Uterus (tissue), 7 donors: ENCODE measurements around a stretch of chr11.

DNA sequence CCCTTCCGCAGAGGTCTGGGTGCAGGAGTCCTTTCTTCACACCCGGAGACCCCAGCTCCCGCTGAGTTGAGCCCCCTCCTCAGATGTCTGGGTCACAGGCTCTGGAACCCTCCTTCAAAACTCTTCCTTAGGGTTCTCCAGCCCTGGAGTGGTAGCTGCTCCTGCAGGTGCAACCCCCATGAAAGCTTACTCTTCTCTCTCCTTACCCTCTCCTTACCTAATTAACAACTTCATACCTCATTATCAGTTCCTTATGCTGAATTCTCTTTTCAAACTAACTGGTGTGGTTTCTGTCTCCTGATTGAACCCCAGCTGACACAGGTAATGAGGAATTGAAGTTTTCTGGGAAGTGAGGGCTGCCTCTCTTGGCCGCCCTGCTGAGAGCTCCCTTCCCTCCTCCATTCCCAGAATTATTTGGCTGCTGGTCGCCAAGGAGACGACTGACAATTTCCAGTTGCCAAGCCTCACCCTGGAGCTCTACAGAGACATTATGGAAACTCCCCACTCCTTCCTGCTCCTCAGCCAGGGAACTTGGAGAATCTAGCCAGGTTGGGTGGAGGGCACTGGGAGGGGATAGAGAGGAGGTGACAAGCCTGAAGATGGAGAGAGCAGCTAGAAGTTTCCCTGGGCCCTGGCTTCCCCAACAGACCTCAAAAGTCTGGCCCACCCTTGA, 7.0 kb upstream of the VSIG10L2 start:
- PRO-cap, 4 experiments, result no peak in any of the 4 experiments
- RAMPAGE, long total RNA, 2 experiments, result no peak in any of the 2 experiments
- RRBS, result no CpG with 5 or more reads among the region's 6 CpGs

- PRO-cap, 4 experiments, result peak in 2 of 4 experiments; most common minus-strand start chr11:126403114 (in 2)
- RAMPAGE, long total RNA, 2 experiments, result no peak in any of the 2 experiments
- RRBS, result no CpG with 5 or more reads among the region's 19 CpGs
Measured at GRCh38 chr11:126402949-126403824, 47.7 kb downstream of the ST3GAL4 start.

DNA sequence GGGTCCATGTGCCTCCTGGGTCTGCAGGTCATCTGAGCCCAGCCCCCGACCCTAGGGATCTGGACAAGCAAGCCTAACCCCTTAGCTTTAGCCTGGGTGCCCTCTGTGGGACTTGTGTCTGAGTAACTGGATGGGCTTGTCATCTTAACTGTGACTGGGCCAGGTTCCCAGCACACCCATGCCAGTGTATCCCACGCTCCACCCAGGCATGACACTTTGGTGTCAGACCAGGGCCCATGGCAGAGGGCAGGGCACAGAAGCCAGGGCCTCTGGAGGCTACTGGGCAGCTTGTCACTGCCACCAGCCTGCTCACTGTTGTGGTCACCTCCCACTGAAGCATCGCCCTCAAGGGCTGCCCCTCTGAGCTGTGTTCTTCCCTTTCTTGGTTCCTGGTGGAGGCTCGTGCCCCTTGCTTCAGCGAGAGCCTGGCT, 80.7 kb downstream of the ST3GAL4 start:
- PRO-cap, 4 experiments, result no peak in any of the 4 experiments
- RAMPAGE, long total RNA, 2 experiments, result no peak in any of the 2 experiments
- RRBS, result no CpG with 5 or more reads among the region's 5 CpGs

DNA sequence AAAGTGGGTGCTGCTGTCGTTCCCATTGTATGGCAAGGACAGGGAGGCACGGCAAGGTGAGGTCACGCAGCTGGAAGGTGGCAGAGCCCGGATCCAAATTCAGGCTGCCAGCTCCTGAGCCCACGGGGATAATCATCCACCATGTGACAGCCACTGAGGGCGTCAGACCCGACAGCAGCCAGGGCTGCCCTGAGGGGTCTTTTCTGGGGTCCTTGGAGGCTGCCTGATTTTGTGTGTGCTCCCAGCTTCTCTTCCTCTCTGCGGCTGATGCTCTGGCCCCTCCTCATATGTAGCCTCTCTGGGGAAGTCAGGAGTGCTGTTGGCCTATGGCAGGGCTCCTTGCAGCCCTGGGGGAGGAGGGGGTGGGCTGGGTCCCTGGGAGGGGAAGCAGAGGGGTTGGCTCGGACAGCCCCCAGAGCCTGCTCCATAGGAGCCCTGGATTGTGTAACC, 113.6 kb downstream of the ST3GAL4 start:
- PRO-cap, 4 experiments, result peak in 2 of 4 experiments; most common minus-strand start position 260 of the sequence (in 2)
- RAMPAGE, long total RNA, 2 experiments, result no peak in any of the 2 experiments
- RRBS, result no CpG with 5 or more reads among the region's 9 CpGs

- PRO-cap, 4 experiments, result no peak in any of the 4 experiments
- RAMPAGE, long total RNA, 2 experiments, result no peak in any of the 2 experiments
- RRBS, result no CpG with 5 or more reads among the region's 34 CpGs
Measured at GRCh38 chr11:127781980-127783007, 781.7 kb upstream of the KIRREL3 start.

DNA sequence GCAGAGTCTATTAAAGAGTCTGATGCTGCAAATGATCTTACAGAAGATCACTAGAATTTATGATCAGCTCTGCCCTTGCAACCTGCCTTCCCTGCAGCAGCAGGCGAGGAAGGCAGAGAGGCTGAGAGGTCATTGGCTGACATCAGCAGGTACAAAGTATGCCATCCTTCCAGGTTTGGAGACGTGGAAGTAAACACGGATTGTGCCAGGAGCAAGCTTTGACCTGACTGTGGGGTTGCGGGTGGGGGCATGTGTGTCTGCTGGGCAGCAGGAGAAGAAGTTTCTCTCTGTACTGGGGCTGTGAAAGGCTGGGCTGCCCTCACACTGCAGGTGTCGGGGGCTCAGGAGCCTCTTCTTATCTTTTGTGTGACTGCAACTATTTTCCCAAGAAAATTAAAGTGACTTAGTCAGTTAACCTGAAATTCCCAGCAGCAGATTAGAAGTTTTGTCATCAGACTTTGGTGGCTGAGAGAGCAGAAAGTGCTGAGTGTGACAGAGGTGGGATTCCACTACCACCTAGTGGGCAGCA, 566.0 kb downstream of the ETS1 start:
- PRO-cap, 4 experiments, result no peak in any of the 4 experiments
- RAMPAGE, long total RNA, 2 experiments, result no peak in any of the 2 experiments
- RRBS, result no CpG with 5 or more reads among the region's 5 CpGs

DNA sequence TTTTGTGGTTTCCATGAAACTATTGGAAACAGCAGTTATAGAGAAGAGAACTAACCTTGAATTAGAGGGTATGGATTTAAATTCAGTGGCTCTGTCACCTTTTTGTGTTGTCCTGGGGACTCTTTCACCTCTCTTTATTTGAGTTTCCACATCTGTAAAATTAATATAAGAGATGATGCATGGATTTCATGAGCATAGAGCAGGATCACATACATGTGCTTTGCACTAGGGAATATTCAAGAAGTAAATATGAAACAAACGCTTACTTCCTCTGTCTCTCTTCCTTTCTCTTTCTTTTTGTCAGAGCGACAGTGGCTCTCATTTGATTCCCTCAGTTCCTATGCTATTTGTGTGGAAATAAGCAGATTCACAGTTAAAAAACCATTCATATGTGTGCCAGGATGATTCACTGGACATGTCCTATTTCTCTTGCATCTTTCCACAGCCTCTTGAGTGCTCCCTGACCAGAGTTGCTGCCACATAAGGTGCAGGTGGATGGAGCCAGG, 533.1 kb downstream of the ETS1 start:
- PRO-cap, 4 experiments, result no peak in any of the 4 experiments
- RAMPAGE, long total RNA, 2 experiments, result no peak in any of the 2 experiments
- RRBS, result no CpG with 5 or more reads among the region's 2 CpGs

GRCh38 chr11:128260969-128261272, 326.4 kb downstream of the ETS1 start:
- PRO-cap, 4 experiments, result no peak in any of the 4 experiments
- RAMPAGE, long total RNA, 2 experiments, result no peak in any of the 2 experiments
- RRBS, result no CpG with 5 or more reads among the region's 5 CpGs

DNA sequence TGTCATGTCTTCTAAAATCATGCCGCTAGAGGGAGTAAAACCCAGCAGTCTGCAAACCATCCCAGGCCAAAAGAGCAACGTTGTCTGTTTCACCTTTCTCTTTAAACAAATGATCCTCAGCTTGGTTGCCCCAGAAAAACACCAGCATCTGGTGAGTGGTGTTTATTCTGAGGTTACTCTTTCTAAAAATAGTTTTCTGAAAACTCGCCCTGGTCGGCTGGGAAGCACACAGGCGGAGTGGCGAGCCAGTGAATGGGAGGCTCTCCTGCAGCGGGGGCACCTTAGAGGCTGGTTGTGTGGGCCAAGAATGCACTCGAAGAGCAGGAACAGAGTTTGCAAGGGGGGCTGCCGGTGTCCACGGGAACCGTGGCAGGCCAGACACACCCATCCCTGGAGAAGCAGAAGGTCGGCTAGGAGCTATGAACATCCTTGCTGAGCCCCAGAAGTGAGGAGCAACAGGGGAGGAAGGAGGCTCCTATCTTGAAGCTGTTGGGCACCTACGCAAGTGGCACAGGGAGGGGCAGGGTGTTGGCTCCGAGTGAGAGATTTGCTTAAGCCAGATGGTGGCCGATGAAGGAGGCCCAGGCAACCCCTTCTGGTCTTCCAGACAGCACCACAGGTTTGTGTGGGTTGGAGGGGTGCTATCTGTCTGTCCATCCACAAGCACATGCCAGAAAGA, 297.0 kb downstream of the ETS1 start:
- PRO-cap, 4 experiments, result peak in 4 of 4 experiments; most common plus-strand start position 227 of the sequence (in 3); most common minus-strand start position 107 of the sequence (in 2)
- RAMPAGE, long total RNA, 2 experiments, result no peak in any of the 2 experiments
- RRBS, result no CpG with 5 or more reads among the region's 15 CpGs

DNA sequence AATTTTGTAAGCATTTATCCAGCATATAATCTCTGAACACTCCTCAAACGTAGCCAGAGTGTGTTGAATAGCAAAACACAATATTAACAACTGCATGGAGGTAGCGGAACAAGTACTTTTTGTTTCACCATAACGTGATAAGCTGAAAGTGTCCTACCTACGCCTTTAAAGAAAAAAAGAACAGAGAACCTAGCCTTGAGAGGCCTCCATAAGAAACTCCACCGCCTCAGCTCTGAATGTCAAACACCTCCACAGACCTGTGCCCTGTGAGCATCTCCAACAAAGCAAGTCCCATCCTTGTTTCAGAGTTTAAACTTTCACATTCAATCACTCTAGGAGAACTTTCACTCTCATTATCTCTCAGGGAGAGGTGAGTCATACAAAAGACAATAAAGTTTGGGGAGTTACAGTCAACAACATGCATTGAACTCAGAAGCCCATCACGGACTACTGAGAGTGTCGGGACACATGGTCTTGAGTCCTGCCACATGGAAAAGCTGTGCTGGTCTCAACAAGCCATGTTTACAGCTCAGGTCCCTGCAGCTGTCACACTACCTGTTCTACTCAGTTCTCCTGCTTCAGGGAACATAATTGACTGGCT, 115.3 kb downstream of the ETS1 start:
- PRO-cap, 4 experiments, result no peak in any of the 4 experiments
- RAMPAGE, long total RNA, 2 experiments, result no peak in any of the 2 experiments
- RRBS, result no CpG with 5 or more reads among the region's 7 CpGs

DNA sequence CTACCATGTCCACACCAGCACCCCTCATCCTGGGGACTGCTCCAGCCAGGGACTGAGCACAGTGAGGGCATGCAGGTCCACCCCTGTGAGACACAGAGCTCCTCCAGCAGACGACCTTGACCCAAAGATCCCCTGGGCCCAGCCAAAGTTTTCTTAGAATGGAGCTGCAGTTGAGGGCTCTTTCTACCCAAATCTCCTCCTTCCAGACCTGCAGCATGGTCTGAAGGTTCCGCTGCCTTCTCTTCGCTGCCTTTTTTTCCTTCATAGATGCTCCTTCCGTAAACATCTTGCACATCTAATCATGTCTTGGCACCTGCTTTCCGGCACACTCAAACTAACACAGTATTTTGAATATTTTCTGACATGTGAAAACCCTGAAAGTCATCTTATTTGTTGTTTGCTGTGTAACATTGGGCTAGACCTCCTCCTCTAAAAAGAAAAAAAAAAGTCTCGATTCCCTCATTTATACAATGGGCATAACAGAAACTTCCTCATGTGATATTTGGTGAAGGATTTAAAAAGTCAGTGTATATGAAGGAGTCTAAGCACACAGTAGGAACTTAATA, 114.7 kb downstream of the ETS1 start:
- PRO-cap, 4 experiments, result no peak in any of the 4 experiments
- RAMPAGE, long total RNA, 2 experiments, result no peak in any of the 2 experiments
- RRBS, result no CpG with 5 or more reads among the region's 6 CpGs

GRCh38 chr11:128580585-128581064, 6.7 kb downstream of the ETS1 start:
- PRO-cap, 4 experiments, result peak in 2 of 4 experiments; most common plus-strand start chr11:128580895 (in 2); most common minus-strand start chr11:128580775 (in 2)
- RAMPAGE, long total RNA, 2 experiments, result no peak in any of the 2 experiments
- RRBS, result no CpG with 5 or more reads among the region's 3 CpGs

DNA sequence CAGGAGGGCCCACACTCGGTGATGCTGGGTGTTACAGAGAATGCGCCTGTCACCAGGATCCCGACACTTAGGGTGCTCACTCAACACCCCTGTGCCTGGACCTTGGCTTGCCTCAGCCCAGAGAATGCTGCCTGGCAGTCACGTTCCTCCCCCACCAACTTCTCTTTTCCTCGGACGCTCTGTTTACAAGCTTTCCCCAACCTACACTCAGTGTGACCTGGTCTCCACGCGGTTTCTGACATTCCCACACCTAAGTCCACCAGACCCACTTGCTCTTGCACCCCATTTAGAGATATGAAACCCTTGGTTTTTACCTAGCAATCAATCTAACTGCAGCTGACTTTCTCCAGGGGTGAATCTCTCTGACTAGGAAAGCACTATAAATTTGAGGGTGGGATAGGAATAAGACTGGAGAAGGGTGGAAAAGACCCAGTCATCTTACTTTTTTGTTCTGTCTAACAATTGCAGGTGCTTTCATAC, 38.1 kb upstream of the ETS1 start:
- PRO-cap, 4 experiments, result no peak in any of the 4 experiments
- RAMPAGE, long total RNA, 2 experiments, result no peak in any of the 2 experiments
- RRBS, result no CpG with 5 or more reads among the region's 8 CpGs

DNA sequence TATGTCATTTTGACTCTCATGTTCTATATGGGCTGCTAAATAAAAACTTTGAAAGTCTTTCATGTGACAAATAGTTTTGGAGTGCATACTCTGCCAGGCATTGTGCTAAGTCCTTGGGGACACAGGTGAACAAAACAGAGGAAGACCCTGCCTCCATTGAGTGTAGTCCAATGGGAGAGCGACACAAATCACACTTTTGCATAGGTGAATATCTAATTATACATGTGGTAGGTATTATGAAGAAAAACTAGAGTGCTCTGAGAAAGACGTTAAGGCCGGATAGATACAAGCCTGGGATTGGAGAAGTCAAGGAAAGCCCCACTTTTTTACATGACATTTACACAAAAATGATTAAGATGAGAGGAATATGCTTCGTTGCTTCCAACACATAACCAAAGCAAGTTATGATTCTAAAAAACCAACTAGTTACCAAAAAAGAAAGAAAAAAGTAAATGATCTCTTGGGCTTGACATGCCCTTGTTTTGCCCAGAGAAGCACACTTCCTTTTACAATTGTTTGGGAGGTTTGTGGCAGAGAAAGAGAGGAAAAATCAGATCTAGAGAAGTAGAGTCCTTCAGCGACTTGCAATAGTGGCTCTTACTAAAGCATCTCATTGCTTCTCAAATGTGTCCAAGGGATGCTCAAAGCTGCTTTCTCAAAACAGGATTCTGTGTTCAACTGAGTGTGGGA, 38.6 kb downstream of the FLI1 start:
- PRO-cap, 4 experiments, result no peak in any of the 4 experiments
- RAMPAGE, long total RNA, 2 experiments, result no peak in any of the 2 experiments
- RRBS, result no CpG with 5 or more reads among the region's 5 CpGs

- PRO-cap, 4 experiments, result no peak in any of the 4 experiments
- RAMPAGE, long total RNA, 2 experiments, result no peak in any of the 2 experiments
- RRBS, result no CpG with 5 or more reads among the region's 16 CpGs
Measured at GRCh38 chr11:128733613-128734378, 39.9 kb downstream of the FLI1 start.

DNA sequence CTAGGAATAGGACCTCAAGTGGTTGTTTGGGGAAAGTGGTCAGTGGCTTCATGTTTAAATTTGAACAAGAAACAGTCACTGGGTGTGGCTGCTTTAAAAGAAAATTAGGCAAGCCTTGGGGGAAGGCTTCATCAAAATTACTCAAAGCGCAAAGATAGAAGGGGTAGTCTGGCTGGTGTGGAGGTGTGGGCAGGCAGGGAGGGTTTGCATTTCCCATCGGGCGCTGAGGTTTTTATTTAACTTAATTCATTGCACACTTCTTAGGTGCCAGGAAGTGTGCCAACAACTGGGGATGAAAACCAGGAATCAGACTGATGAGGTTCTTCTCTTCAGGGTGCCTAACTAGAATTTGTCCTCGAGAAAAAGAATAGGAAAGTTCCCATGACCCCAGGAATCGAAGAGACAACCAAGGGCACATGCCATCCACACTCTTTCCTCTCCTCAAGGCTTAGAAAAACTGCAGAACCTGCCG, 52.1 kb downstream of the FLI1 start:
- PRO-cap, 4 experiments, result no peak in any of the 4 experiments
- RAMPAGE, long total RNA, 2 experiments, result start-site peak on the plus strand in 1 of 2 experiments, centred at position 272 of the sequence, 6 reads per replicate
- RRBS, result no CpG with 5 or more reads among the region's 6 CpGs

DNA sequence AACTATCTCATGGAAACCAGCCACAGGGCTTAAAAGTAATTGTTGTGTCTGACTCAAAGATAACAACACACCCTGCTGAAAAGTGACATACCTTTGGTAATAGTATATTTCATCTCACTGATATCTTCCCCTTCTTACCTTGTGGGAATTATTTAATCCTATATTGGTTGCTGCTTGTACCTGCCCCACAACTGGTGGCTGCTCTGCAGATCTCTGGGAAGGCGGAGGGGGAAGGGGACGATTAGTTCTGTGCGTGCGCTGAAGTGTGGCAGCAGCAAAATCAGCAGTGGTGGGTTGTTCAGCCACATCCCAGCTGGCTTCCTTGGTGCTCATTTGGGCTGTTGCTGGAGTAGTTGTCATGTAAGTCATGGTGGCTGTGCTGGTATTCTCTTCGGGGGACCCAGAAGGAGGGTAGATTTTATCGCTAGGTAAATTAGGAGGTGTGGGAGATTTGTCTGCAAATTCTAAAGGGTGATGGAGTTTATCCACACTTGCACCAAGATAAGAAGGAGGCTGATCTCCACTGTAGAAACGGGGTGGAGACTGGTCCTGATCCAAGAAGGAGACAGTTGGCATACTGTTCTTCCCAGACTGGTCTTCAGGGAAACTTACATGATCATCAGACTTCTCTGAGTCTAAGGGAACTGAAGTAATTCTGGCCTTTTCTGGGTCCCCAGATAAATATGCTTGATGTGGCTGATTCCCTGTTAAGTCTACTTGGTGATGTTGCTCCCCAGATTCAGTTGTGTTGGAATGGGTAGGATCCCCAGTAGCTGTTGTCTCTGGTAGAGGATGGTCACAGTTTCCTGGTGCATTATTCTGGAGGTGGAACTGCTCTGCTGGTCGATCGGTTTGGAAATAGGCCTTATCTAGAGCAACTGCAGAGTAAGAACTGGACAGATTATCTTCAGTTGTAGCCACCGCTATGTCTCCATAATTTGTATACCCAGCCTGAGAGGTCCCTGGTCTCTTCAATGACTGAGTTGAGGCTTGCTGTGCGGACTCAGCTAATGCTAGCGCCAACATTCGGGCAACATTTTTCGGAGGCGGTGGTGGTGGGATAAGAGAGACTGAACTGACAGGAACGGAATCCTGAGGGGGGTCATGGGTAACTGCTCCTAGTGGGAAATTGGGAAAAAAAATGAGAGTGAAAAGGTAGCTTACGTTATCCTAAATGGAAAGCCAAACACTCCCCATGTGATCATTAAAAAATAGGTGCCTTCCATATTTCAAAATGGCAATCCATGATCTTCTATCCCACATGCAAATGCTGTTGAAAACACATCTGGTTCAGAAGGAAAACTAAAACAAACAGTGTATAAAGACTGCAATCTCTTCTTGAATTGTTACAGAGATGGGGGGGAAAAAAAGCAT, 30.1 kb upstream of the TP53AIP1 start:
- PRO-cap, 4 experiments, result no peak in any of the 4 experiments
- RAMPAGE, long total RNA, 2 experiments, result no peak in any of the 2 experiments
- RRBS, result no CpG with 5 or more reads among the region's 17 CpGs

GRCh38 chr11:128974247-128974922, 31.7 kb upstream of the TP53AIP1 start:
- PRO-cap, 4 experiments, result no peak in any of the 4 experiments
- RAMPAGE, long total RNA, 2 experiments, result start-site peak on the minus strand in 1 of 2 experiments, at chr11:128974458-128974649 at its widest, 6 to 8 reads per replicate
- RRBS, result no CpG with 5 or more reads among the region's 7 CpGs

- PRO-cap, 4 experiments, result no peak in any of the 4 experiments
- RAMPAGE, long total RNA, 2 experiments, result no peak in any of the 2 experiments
- RRBS, result no CpG with 5 or more reads among the region's 6 CpGs
Measured at GRCh38 chr11:129141629-129142385, 50.3 kb downstream of the ARHGAP32 start.

DNA sequence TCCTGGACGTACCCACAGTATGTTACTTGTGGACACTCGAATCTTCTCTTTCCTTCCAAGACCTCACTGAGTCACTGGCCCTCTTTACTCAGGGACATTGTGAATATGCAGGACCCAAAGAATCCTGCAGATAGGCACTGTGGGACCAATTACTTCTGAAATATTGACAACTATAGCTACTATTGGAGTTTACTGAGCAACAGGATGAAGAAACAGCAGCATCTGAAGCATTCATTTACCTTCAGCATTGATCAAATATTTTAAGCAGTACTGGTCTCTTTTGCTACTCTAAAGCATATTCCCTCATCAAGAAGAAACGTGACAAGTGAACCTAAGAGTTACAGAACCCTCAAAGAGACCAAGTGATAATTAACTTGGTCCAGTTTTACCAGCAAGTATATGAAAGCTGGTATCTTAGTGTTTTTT, 29.8 kb upstream of the ARHGAP32 start:
- PRO-cap, 4 experiments, result no peak in any of the 4 experiments
- RAMPAGE, long total RNA, 2 experiments, result start-site peak on the minus strand in 1 of 2 experiments, centred at position 303 of the sequence, 7 reads per replicate
- RRBS, result no CpG with 5 or more reads among the region's 3 CpGs